ENCODE measurements around a stretch of chr18.

GRCh38 chr18:74612442-74612936, 14.8 kb downstream of the ZNF407 start:
- PRO-cap, result no peak
- RAMPAGE, long total RNA, 4 experiments, result no peak in any of the 4 experiments

DNA sequence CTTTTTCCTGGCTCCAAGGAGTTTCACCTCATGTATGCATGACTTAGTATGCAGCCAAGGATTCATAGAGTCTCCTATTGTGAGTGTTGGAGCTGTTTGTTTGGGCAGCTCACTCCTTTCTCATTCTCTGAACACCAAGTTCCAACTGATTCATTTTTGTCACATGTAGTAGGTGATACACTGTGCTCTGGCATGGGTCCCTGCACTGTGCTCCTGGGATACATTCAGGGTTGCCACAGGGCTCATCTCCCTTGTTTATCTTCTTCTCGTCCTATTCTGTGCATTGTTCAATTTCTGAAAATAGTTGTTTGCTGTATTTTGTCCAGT, 96.7 kb downstream of the ZNF407 start:
- PRO-cap, result no peak
- RAMPAGE, long total RNA, 4 experiments, result no peak in any of the 4 experiments

GRCh38 chr18:74994216-74994873, 214.6 kb downstream of the PTGR3 start:
- PRO-cap, result no peak
- RAMPAGE, long total RNA, 4 experiments, result no peak in any of the 4 experiments

GRCh38 chr18:75052210-75052798, 156.6 kb downstream of the PTGR3 start:
- PRO-cap, result no peak
- RAMPAGE, long total RNA, 4 experiments, result no peak in any of the 4 experiments

- PRO-cap, result no peak
- RAMPAGE, long total RNA, 4 experiments, result no peak in any of the 4 experiments
Measured at GRCh38 chr18:75205436-75206029, 3.4 kb downstream of the PTGR3 start.

- PRO-cap, result bidirectional peak, plus-strand start at chr18:75207969, minus-strand start at chr18:75207789
- RAMPAGE, long total RNA, 4 experiments, result no peak in any of the 4 experiments
Measured at GRCh38 chr18:75207306-75207879, 1.5 kb downstream of the PTGR3 start.

- PRO-cap, result no peak
- RAMPAGE, long total RNA, 4 experiments, result no peak in any of the 4 experiments
Measured at GRCh38 chr18:75216555-75217235, 6.1 kb downstream of the TSHZ1 start.

GRCh38 chr18:76064956-76065329, 430.1 kb downstream of the ZNF516 start:
- PRO-cap, result no peak
- RAMPAGE, long total RNA, 4 experiments, result no peak in any of the 4 experiments

GRCh38 chr18:76265114-76266268, 229.6 kb downstream of the ZNF516 start:
- PRO-cap, result bidirectional peak, plus-strand start at chr18:76266180, minus-strand start at chr18:76266063
- RAMPAGE, long total RNA, 4 experiments, result no peak in any of the 4 experiments

GRCh38 chr18:76371333-76372196, 123.5 kb downstream of the ZNF516 start:
- PRO-cap, result no peak
- RAMPAGE, long total RNA, 4 experiments, result no peak in any of the 4 experiments

DNA sequence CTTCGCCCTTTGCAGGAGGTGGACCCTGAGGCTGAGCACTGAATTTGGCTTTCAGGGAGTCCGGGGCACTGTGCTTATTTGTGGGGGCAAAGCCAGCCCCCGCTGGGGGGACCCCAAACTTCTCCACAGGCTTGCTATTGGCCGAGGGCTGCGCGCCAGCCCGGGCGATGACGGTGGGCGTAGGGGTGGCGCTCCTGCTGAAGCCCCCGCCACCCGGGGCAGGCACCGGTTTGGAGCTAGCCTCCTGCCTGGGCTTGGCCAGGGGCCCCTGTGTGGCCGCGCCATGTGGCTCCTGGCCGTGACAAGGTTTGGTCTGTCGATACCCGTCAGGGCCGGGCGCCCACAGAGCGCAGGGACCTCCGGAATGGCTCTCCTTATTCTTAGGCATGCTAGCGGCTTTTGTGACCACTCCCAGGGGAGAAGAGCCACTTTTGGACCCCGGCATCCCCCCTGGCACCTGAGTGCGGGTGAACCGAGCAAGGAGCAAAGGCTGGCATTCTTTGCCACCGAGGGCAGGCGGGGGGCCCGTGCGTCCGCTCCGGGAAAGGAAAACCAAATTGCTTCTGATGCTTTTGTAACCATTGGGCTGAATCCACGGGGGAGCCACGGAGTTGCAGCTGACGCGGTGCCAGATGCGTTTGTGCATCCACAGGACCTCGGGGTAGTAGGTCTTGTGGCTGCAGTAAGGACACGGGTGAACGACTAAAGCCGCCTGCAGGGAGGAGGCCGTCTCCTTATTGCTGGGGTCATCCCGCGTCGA, 115.7 kb downstream of the ZNF516 start:
- PRO-cap, result no peak
- RAMPAGE, long total RNA, 4 experiments, result no peak in any of the 4 experiments

DNA sequence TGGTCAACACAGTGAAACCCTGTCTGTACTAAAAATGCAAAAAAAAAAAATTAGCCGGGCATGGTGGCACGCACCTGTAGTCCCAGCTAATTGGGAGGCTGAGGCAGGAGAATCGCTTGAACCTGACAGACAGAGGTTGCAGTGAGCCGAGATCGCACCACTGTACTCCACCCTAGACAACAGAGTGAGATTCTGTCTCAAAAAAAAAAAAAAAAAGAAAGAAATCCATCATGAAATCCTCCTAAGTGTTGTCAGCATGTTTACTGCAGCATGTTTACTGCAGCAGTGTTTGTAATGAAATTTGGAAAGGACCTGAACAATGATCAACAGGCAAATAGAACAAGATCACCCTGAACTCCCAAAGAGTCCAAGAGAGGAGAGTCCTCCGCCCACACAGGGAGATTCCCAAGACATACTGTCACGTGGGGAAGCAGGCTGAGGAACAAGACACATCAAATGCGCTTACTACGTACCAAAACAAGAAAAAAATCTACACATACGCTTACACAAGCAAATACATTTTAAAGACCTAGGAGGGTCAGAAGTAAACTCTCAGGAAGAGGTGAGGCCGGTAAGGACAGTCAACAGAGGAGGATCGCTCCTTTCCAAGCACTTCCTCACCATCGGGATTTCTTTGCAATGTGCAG, 66.7 kb downstream of the ZNF516 start:
- PRO-cap, result no peak
- RAMPAGE, long total RNA, 4 experiments, result no peak in any of the 4 experiments

DNA sequence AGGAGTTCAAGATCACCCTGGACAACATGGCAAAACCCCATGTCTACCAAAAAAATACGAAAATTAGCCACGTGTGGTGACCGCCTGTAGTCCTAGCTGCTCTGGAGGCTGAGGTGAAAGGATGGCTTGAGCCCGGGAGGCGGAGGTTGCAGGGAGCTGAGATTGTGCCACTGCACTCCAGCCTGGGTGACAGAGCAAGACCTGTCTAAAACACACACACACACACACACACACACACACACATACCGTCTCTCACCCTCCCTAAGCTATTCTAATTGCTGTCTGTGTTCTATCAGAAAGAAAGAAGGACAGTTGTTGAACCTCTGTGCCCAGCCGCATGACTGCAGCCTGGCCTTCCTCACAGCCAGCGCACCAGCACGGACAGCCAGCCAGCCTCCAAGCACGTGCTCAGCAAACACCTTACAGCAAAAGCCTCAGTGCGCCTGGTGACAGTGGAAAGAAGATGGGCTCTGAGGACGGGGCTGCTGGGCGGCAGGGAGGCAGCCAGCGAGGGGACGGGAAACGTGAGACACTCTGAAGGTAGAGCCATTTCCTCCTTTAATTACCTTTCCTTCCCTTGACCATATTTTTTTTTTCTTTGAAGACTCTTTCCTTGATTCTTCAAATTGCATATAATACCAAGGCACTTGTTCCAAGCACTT, 58.1 kb downstream of the ZNF516 start:
- PRO-cap, result no peak
- RAMPAGE, long total RNA, 4 experiments, result no peak in any of the 4 experiments

- PRO-cap, result no peak
- RAMPAGE, long total RNA, 4 experiments, result no peak in any of the 4 experiments
Measured at GRCh38 chr18:76446376-76446877, 48.6 kb downstream of the ZNF516 start.

GRCh38 chr18:76487414-76488751, 7.2 kb downstream of the ZNF516 start:
- PRO-cap, result unidirectional peak, plus-strand start at chr18:76488379
- RAMPAGE, long total RNA, 4 experiments, result no peak in any of the 4 experiments

GRCh38 chr18:76757377-76757771, 65.0 kb upstream of the ZNF236 start:
- PRO-cap, result unidirectional peak, plus-strand start at chr18:76757632
- RAMPAGE, long total RNA, 4 experiments, result no peak in any of the 4 experiments

DNA sequence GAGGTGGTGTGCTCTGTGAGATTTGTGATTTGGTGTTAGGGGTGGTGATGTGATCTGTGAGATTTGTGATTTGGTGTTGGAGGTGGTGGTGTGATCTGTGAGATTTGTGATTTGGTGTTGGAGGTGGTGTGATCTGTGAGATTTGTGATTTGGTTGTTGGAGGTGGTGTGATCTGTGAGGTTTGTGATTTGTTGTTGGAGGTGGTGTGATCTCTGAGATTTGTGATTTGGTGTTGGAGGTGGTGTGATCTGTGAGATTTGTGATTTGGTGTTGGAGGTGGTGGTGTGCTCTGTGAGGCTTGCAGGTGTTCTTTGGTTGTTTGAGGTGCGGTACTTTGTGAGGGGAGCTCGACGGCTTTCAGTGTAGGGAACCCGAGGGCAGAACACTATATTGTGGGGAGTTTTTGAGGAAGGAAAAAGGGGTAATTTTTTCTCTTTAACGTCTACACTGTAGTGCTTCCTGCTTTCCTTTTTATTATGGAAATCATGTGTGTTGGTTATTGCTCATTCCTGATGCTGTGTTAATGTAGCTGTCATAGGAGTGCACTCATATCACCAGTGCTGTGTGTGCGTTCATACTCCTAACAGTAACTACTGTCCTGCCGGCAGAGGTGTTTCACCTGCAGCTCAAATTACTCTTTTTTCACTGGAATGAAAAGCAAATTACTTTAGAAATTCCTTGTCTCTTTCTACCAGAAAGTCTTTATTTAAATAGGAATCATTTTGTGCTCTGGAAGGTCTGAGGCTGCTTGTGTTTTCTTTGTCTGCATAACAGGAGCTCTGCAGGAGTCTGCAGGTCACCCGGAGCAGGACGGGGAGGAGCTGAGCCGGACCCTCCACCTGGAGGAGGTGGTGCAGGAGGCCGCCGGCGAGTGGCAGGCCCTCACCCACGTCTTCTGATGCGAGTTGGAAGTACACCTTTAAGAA, 145.3 kb downstream of the ZNF236 start:
- PRO-cap, result no peak
- RAMPAGE, long total RNA, 4 experiments, result no peak in any of the 4 experiments

- PRO-cap, result no peak
- RAMPAGE, long total RNA, 4 experiments, result no peak in any of the 4 experiments
Measured at GRCh38 chr18:76991077-76991875, 141.3 kb downstream of the MBP start.

- PRO-cap, result no peak
- RAMPAGE, long total RNA, 4 experiments, result no peak in any of the 4 experiments
Measured at GRCh38 chr18:77052227-77052758, 80.3 kb downstream of the MBP start.

DNA sequence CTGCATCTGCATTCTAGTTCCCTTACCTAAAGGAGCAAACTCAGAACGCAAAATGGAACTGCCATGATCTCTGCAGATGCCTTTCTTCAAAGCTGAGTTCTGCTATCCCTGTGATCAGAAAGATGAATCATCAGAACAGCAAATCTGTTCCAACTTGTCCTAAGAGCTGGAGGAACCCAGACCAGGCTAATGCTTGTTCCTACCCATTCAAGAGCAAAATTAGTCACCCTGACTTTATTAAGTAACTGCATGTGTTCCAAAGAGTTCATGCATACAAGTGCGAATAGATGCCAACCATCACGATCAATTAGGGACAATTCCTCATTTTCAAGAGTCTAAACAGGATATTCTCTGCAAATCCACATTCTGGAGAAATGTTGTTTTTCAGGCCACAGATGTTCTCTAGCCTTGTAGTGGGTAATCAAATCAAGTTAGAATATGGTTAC, 46.5 kb downstream of the MBP start:
- PRO-cap, result no peak
- RAMPAGE, long total RNA, 4 experiments, result no peak in any of the 4 experiments

All from gastroesophageal sphincter (tissue), 4 donors.